Lung (tissue), 4 donors: ENCODE measurements around the genes RFPL4AL1, ZNF264, ZNF304 and ZNF551.

GRCh38 chr19:55472328-55472951, 4.0 kb upstream of the ZNF628 start:
- PRO-cap, result unidirectional peak, minus-strand start at chr19:55472565
- RAMPAGE, long total RNA, result no peak
- RRBS, result no CpG with 5 or more reads among the region's 12 CpGs

- PRO-cap, result no peak
- RAMPAGE, long total RNA, result no peak
- RRBS, result no CpG with 5 or more reads among the region's 16 CpGs
Observed at GRCh38 chr19:55483176-55483469, 1.9 kb upstream of the NAT14 start.

DNA sequence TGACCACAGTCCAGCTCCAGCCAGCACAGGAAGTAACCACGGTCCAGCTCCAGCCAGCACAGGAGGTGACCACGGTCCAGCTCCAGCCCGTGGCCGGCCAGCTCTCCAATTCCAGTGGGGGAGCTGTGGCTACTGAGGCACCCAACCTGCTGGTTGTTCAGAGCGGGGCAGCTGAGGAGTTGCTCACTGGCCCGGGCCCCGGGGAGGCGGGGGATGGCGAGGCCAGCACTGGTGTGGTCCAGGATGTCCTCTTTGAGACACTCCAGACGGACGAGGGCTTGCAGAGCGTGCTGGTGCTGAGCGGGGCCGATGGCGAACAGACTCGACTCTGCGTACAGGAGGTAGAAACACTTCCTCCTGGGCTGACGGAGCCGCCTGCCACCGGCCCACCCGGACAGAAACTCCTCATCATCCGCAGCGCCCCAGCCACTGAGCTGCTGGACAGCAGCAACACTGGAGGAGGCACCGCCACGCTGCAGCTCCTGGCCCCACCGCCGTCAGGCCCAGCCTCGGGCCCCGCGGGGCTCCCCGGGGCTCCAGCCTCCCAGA, 1.2 kb upstream of the NAT14 start:
- PRO-cap, result no peak
- RAMPAGE, long total RNA, result no peak
- RRBS, result no CpG with 5 or more reads among the region's 31 CpGs

DNA sequence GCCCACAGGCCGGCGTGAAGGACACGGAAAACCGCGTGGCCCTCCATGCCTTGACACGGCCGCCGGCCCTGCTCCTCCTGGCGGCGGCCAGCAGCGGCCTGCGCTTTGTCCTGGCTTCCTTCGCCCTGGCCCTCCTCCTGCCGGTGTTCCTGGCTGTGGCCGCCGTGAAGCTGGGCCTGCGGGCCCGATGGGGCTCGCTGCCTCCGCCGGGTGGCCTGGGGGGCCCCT, 1.3 kb downstream of the NAT14 start:
- PRO-cap, result no peak
- RAMPAGE, long total RNA, result no peak
- RRBS, result 66% methylated on average over 12 of the region's 21 CpGs

DNA sequence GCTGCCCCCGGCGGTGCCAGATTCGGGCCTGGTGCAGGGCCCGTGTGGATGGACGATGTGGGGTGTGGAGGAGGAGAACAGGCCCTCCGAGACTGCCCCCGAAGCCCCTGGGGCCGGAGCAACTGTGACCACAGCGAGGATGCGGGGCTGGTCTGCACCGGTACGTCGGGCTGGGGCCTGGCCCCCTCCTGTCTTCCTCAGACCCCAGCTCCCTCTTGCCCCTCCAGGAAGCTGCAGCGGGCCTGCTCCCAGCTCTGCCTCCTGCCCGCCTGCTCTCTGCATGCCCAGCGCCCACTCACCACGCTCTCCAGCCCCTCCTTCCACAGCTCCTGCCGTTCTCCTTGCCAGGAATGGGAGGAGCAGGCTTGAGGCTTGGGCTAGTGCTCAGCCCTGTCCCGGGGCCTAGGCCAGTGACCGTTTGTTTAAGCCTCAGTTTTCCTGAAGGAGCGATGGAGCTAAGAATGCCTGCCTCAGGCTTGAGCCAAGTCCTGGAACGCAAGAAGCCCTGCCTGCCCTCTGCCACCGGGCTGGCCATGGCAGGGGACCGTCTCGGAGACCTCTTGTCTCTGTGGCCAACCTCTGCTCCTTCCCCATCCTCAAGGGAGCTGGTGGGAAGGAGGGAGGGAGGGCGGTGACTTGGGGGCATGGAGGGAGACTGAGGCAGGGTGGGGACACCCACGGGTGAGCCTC, 2.8 kb downstream of the SSC5D start:
- PRO-cap, result no peak
- RAMPAGE, long total RNA, result no peak
- RRBS, result 62% methylated on average over 6 of the region's 27 CpGs

GRCh38 chr19:55526256-55526791, 10.6 kb downstream of the SBK2 start:
- PRO-cap, result no peak
- RAMPAGE, long total RNA, result no peak
- RRBS, result no CpG with 5 or more reads among the region's 26 CpGs

GRCh38 chr19:55563264-55563632, 17.4 kb downstream of the ZNF579 start:
- PRO-cap, result unidirectional peak, plus-strand start at chr19:55563487
- RAMPAGE, long total RNA, result no peak
- RRBS, result no CpG with 5 or more reads among the region's 11 CpGs

DNA sequence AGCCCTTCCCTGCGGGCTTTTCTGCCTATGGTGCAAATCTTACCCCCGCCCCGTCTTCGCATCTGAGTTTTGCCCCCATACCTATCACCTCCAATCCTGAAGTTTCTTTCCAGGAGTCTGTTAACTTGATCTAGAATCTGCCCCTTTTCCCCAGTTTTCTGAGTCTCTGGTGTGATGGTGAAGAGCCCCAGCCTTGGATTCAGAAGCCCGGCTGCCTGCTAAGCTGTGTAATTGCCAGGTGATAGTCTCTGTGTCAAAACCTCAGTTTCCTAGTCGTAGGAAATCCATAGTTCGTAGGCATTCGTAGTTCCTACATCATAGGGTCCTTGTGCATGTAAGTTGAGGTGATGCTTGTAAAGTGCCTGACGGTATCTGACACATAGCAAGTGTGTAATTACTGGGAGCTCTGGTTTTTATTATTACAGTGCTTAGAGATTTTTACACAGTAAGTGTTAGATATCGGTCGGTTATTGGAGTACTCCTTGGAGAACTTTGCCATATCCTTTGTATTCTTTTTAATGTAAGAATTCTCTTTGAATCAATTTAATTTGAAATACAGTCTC, 872 bp downstream of the EPN1 start:
- PRO-cap, result no peak
- RAMPAGE, long total RNA, result no peak
- RRBS, result no CpG with 5 or more reads among the region's 11 CpGs

GRCh38 chr19:55677636-55678074, 2.6 kb downstream of the EPN1 start:
- PRO-cap, result no peak
- RAMPAGE, long total RNA, result no peak
- RRBS, result no CpG with 5 or more reads among the region's 5 CpGs

GRCh38 chr19:55695027-55695616, 20.1 kb downstream of the EPN1 start:
- PRO-cap, result no peak
- RAMPAGE, long total RNA, result no peak
- RRBS, result 90% methylated on average over 3 of the region's 22 CpGs

- PRO-cap, result no peak
- RAMPAGE, long total RNA, result no peak
- RRBS, result no CpG with 5 or more reads among the region's 5 CpGs
Observed at GRCh38 chr19:55768926-55769272, at the start of gene RFPL4AL1. RFPL4AL1 (plus strand) TSS chr19:55769118.

- PRO-cap, result no peak
- RAMPAGE, long total RNA, result no peak
- RRBS, result no CpG with 5 or more reads among the region's 4 CpGs
Observed at GRCh38 chr19:56321861-56322228, 7.2 kb upstream of the ZSCAN5A start.

- PRO-cap, result no peak
- RAMPAGE, long total RNA, result no peak
- RRBS, result no CpG with 5 or more reads among the region's 19 CpGs
Observed at GRCh38 chr19:56942698-56943266, 102.3 kb upstream of the PEG3 start.

DNA sequence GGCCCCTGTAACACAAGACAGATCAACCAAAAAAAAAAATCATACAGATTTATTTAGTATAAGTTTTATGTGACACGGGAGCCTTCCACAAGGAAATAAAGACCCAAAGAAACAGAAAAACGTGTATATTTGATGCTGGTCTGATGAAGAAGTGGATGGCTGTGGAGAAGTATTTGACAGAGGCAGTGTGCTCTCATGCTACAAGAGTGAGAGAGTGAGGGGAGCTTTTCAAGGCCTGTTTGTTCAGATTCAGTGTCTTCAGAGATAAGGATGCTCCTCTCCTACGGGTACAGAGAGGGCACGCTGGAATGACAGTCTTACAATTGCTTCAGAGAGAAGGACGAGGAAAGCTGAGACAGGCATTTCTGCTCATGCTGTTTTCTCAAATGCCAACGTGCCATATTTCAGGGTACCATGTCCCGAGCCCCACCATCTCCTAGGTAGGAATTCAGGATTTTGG, 138.6 kb upstream of the PEG3 start:
- PRO-cap, result no peak
- RAMPAGE, long total RNA, result no peak
- RRBS, result no CpG with 5 or more reads among the region's 7 CpGs

GRCh38 chr19:57191052-57192118, at the start of gene ZNF264:
ZNF264 (plus strand) TSS chr19:57191500.
- PRO-cap, result bidirectional peak, plus-strand start at chr19:57191516, minus-strand start at chr19:57191362
- RAMPAGE, long total RNA, result no peak
- RRBS, result 2% methylated on average over 15 of the region's 86 CpGs

- PRO-cap, result no peak
- RAMPAGE, long total RNA, result no peak
- RRBS, result no CpG with 5 or more reads among the region's 4 CpGs
Observed at GRCh38 chr19:57269766-57270238, 10.5 kb upstream of the ZNF460 start.

DNA sequence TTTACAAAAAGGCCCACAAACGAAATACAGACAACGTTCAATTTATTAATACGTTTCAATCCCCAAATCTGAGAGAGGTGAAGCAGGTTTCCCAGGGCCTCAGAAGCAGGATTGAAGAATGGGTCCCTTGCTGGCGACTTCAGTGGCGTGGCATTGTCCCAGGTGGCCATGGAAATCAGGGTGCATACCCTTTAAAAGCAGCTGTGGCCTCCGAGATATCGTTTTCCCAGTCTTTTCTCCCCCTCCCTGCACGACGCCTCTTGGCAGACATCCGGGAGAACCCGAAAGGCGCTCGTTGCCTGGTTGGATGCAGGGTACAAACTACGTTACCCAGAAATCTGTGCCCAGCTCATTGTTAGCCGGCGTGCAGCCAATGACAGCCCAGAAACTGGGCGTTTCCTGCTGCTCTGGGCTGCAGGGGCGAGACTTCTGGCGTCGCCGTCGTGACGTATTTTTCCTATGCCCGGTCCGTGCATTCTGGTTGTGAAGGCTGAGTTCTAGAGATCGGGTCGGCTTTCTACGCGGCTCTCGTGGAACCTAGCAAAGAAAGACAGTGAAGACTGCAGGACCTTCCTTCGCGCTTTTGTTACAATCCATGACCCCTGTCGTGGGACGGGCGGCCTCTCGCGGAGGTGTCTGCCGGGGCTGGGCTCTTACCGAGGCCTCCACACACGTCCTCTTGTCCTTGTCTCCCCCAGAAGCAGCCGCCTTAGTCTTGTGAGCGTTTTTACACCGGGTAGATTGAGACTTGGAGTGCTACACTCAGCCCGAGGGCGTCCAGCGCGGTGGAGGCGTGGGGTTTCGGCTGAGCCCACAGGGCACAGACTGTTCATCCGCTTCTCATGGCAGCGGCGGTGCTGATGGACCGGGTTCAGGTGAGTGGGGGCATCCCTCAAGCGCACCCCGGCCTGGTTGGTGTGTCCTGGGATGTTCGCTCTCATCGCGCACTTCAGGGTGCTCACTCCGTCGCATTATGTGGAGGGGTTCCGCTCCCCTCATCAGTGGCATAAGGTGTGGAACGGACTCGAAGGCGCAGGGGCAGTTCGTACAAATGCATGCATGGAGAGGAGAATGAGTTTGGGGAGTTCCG, at the start of gene ZNF304:
ZNF304 (plus strand) TSS at position 449 of the 1,090 bp plus-strand sequence.
- PRO-cap, result bidirectional peak, plus-strand start at position 460 of the sequence, minus-strand start at position 262 of the sequence
- RAMPAGE, long total RNA, result no peak
- RRBS, result 1% methylated on average over 23 of the region's 66 CpGs

- PRO-cap, result no peak
- RAMPAGE, long total RNA, result no peak
- RRBS, result no CpG with 5 or more reads among the region's 7 CpGs
Observed at GRCh38 chr19:57537978-57538448, 10.9 kb downstream of the ZNF549 start.

- PRO-cap, result no peak
- RAMPAGE, long total RNA, result no peak
- RRBS, result 1% methylated on average over 9 of the region's 66 CpGs
Observed at GRCh38 chr19:57681584-57682728, at the start of gene ZNF551. ZNF551 (plus strand) TSS chr19:57681977.

GRCh38 chr19:57813485-57813806, 1.3 kb downstream of the ZNF552 start:
- PRO-cap, result no peak
- RAMPAGE, long total RNA, result no peak
- RRBS, result no CpG with 5 or more reads among the region's 7 CpGs